Tibial nerve (tissue), 3 donors: ENCODE data around the genes LYPD3, ETHE1, SMG9 and ZNF224.

DNA sequence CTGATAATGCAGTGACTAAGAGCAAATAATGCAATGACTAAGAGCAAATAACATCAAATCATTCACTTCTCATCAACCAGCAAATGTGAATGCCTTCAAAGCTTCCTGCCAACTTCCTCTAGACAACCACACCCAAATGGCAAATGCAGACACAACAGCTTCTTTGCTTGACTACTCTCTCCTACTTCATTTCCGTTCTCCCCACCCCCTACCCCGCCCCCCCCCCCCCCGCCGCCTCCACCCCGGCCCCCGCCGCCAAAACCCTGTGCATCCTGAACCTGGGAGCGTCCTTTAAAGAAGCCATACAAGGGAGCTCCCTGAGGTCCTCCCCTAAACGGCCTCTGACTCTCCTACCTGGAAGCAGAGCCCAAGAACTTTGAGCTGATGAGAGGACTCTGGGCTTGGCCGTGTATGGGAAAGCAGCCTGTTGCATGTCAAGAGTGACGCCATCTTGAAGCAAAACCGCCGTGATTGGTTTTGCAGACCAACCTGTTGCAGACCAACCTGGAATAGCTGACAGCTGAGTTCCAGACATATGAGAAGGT lies 24.6 kb downstream of the TEX101 start:
- PRO-cap = no peak
- RAMPAGE, long total RNA, 3 experiments = no peak in any of the 3 experiments

DNA sequence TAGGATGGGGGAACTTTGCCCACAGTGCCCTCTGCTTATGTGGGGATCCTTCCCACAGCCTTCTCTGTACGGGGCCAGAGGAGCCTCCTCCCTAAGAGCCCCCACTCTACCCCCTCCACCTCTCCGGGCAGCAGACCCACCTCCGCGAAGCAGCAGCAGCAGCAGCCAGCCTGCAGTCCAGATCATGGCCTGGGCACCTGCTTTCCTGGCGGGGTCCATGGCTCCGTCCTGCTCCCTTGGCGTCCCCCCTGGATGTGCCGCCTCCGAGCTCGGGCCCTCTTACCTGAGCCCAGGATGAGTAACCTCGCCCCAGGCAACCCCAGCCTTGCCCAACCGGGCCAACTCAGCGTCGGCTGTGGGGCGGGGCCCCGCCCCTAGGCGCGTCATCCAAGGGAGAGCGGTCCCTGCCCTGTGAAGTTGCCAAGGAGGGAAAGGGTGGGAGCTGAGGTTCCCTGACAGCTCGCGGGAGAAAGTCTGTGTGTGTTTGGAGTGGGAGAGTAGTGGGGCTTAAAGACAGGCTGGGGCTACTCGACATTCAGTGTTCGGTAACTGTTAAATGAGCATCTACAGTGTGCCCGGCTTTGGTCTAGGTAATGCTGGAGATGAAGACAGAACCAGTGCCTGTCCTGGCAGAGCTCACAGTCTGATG lies at the start of gene LYPD3:
LYPD3 (minus strand) TSS at position 256 of the 649 bp plus-strand sequence.
- PRO-cap = no peak
- RAMPAGE, long total RNA, 3 experiments = no peak in any of the 3 experiments

DNA sequence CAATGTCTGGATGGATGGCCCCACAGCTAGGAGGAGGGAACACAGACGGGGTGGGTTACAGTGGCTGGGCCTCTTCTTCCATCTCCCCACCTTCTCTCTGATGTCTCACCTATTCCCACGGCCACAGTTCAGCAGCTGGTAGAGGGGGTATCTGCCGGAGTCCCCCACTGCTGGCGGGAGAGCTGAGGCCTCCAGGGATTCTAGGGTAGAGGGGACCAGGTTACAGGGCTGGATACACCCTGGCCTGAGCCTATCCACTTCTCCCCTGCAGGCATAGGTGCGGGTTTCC lies 17.9 kb downstream of the PHLDB3 start:
- PRO-cap = no peak
- RAMPAGE, long total RNA, 3 experiments = no peak in any of the 3 experiments

- PRO-cap = bidirectional peak, plus-strand start at chr19:43527307, minus-strand start at chr19:43527187
- RAMPAGE, long total RNA, 3 experiments = start-site peak on the minus strand in 1 of 3 experiments, at chr19:43527195-43527203 at its widest, 39 reads per replicate
These were observed at the start of gene ETHE1 for GRCh38 chr19:43526865-43527703. ETHE1 (minus strand) TSS chr19:43527201.

DNA sequence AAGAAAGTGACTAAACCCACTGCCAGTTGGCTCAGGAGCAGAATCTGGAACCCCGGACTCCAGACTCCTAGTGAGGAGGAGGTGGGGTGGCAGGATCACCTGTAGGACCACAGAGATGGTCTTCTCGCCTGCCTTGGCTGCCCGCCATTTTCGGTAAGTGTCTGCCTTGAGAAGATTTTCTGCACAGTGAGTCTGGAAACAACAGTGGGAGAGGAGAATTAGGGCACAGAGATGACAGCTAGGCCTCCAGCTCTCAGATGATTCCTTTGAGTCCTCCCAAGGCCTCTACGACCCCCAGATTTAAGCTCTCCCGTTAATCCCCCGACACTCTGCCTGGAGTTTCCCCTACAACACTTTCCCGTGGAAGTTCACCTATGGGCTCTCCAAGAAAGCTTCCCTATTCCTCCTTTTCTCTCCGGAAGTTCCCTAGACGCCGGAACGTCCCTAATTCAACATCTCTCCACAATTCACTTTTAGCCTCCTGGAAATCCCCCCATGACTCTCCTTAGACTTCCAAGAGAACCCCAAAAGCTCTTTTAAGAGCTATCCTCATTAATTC lies 437 bp downstream of the XRCC1 start:
- PRO-cap = no peak
- RAMPAGE, long total RNA, 3 experiments = no peak in any of the 3 experiments

DNA sequence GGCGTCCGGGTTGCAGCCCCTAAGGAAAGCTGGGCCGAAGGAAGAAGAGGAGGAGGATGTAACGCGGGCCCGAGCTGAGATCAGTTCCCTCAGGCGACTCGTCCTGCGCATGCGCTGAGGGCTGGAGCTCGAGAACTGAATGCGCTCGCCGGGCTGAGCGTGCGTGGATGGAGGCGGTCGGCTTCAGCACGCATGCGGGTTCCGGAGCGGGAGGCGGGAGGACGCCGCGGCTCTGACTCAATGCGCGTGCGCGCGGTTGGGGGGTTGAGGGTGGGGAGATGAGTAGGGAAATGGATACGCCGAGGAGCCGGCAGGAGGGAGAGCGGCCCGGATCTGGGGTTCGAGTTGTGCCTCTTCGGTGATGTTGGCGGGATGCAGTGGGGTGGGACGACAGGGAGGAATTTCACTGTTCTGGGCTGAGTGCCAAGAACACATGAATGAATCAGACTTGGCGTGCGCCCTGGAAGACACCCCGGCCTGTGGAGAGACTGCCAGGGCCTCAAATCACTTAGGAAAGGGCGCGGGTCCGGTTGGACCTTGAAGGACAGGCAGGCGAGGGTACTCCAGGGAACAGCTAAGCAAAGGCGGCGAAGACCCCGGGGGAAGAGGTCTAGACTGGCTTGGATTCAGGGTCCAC lies at the start of gene SMG9:
SMG9 (minus strand) TSS at position 141 of the 637 bp plus-strand sequence.
- PRO-cap = bidirectional peak, plus-strand start at position 138 of the sequence, minus-strand start at position 103 of the sequence; bidirectional peak, plus-strand start at position 267 of the sequence, minus-strand start at position 194 of the sequence
- RAMPAGE, long total RNA, 3 experiments = start-site peak on the minus strand in 2 of 3 experiments, centred at positions 67 to 108 of the sequence, 80 to 96 reads per replicate

DNA sequence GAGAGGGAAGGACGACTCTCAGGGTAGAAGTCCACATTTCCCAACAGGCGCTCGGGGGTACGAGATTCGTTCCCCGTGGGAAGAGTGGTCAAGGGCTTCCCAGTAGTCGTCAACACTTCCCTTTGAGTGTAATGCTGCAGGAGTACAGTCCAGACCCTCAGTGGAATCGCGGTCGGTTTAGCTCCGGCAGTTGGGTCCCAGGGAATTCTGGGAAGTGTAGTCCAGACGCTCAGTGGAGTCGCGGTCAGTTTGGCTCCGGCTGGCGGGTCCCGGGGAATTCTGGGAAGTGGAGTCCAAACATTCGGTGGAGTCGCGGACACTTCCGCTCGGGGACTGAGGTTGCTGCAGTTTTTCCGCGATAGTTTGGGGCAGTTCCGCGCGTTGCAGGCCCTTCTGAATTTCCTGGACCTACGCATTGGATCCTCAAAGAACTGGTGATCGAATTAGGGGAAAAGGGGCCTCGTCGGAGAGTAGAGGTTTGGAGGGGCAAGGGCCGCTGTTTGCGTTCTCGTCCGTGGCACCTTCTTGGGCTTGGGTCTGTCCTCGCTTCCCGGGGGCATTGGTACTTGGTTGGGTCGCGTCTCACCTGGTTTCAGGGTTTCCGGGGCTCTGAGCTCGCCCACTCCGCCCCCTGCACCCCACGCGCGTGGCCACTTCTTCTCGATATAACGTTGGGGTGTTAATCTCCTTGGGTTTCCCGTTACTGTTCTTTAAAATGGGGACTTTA lies at the start of gene ZNF224:
ZNF224 (plus strand) TSS at position 307 of the 727 bp plus-strand sequence.
- PRO-cap = bidirectional peak, plus-strand start at position 307 of the sequence, minus-strand start at position 124 of the sequence
- RAMPAGE, long total RNA, 3 experiments = start-site peak on the plus strand in 2 of 3 experiments, centred at positions 341 to 345 of the sequence, 36 to 56 reads per replicate

DNA sequence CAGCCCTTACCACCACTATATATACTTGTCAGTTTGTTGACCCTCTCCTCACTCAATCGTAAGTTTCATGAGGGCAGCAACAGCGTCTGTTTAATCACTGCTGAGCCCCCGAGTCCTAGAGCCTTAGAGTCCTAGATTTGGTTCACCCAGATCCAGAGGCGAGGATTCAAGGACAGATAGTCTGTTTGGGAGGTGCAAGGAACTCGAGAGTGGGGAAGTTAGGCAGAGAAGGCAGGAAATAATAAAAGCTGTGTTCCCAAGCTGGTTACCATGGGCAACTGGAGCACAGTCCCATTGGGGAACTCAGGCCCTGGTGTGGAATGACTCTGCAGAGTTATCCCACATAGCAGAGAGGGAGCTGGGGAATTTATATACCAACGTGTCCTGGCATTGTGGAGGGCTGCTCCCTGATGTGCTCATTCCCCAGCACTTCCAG lies 9.7 kb downstream of the IGSF23 start:
- PRO-cap = no peak
- RAMPAGE, long total RNA, 3 experiments = no peak in any of the 3 experiments

DNA sequence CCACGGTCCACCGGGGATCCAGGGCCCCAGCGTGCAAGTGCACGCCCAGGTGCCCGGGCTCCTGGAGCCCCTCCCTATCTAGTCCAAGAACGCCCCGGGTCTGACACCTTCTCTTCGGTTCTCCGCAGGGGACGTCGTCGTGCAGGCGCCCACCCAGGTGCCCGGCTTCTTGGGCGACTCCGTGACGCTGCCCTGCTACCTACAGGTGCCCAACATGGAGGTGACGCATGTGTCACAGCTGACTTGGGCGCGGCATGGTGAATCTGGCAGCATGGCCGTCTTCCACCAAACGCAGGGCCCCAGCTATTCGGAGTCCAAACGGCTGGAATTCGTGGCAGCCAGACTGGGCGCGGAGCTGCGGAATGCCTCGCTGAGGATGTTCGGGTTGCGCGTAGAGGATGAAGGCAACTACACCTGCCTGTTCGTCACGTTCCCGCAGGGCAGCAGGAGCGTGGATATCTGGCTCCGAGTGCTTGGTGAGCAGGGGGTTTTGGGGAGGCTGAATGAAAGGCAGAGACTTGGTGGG lies 3.4 kb downstream of the PVR start:
- PRO-cap = no peak
- RAMPAGE, long total RNA, 3 experiments = no peak in any of the 3 experiments

DNA sequence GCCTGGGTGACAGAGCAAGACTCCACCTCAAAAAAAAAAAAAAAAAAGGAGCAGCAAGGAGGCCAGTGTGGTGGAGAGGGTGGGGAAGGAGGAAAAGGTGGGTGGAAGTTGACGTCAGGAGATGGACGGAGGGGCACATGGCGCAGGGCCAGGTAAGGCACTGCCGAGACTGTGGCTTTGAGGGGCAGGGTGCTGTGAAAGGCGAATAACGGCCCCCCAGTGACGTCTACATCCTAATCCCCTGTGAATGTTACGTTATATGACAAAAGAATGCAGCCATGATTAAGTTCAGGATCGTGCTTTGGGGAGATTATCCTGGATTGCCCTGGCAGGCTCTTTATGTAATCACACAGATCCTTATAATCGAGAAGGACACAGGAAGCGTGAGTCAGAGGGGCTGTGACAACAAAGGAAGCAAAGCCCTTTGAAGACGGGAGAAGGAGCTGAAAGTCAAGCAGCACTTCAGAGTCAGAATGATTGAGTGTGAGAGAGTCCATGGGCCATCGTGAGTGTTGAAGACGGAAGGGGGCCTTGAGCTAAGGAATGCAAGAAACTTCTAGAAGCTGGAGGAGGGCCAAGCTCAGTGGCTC lies 13.7 kb downstream of the CEACAM19 start:
- PRO-cap = no peak
- RAMPAGE, long total RNA, 3 experiments = no peak in any of the 3 experiments

DNA sequence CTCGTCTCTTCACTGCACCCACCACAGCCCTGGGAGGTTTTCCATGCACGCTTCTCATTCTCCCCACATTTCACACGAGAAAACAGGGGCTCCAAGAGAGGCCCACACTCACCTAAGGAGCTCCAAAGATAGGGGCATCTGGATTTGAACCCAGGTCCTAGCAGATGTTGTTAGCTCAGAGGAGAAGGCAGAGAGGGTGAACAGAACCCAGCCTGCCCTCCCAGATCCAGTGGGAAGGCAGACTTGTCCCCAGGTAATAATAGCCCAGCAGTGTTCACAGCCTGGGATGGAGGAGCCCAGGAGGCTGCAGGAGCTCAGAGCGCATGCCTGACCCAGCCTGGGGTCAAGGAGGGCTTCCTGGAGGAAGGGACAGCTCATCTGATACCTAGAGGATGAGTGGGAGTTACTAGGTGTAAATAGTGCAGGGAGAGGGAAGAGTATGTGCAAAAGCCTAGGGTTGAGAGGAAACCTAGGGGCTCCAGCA lies 23.7 kb downstream of the CEACAM16 start:
- PRO-cap = no peak
- RAMPAGE, long total RNA, 3 experiments = no peak in any of the 3 experiments

DNA sequence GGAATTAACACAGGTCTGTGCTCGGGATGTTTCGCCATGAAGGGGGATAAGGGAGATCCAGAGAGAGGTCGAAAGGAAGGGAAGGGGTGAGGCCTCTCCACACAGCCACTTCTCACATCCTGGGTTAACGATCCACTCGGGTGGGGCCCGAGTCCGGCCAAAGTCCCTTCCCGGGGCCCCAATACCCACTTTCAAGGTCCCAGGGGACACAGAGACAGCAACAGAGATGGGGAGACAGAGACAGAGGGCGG lies 1.5 kb upstream of the BCL3 start:
- PRO-cap = no peak
- RAMPAGE, long total RNA, 3 experiments = no peak in any of the 3 experiments

GRCh38 chr19:44748830-44749107 lies 261 bp downstream of the BCL3 start:
- PRO-cap = no peak
- RAMPAGE, long total RNA, 3 experiments = no peak in any of the 3 experiments

DNA sequence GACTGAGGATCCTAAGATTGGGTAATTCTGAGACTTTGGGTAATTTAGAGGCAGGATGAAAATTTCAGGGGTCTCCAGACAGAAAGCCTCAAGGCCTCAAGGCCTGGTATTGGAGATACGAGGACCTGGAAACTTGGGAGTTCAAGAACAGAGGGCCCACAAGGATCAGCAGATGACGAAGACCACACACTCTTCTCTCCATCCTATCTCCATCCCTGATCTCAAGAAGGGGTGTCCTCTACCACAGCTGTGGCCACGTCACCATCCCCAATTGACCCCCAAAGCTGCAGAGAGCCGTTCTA lies 1.2 kb downstream of the BCL3 start:
- PRO-cap = no peak
- RAMPAGE, long total RNA, 3 experiments = no peak in any of the 3 experiments

DNA sequence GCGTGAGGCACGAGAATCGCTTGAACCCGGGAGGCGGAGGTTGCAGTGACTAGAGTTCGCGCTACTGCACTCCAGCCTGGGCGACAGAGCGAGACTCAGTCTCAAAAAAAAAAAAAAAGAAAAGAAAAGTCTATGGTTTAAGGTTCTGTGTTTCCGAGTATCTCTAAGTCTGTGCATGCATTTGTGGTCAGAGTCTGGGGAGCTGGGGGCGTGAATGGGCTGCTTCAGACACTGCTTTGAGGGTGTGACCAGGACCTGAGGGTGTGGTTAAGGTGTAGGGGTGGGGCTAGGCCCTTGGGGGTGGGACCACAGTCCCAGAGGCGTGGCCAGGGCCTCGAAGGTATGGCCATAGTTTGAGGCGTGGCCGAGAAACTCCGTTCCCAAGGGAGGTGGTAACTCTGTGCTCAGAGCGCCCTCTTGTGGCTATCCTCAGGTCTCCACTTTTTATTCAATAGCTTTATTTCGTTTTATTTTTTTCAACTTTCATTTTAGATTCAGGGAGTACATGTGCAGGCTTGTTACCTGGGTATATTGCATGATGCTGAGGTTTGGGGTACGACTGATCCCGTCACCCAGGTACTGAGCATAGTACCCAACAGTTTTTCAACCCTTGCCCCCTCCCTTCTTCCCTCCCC lies 7.1 kb upstream of the CBLC start:
- PRO-cap = no peak
- RAMPAGE, long total RNA, 3 experiments = no peak in any of the 3 experiments

GRCh38 chr19:44878135-44878963 lies 12.7 kb upstream of the TOMM40 start:
- PRO-cap = no peak
- RAMPAGE, long total RNA, 3 experiments = start-site peak on the plus strand in 1 of 3 experiments, at chr19:44878249-44878492 at its widest, 36 to 38 reads per replicate

- PRO-cap = no peak
- RAMPAGE, long total RNA, 3 experiments = no peak in any of the 3 experiments
These were observed 11.1 kb upstream of the TOMM40 start for GRCh38 chr19:44879822-44880402.

- PRO-cap = no peak
- RAMPAGE, long total RNA, 3 experiments = no peak in any of the 3 experiments
These were observed 9.1 kb upstream of the TOMM40 start for GRCh38 chr19:44881831-44882426.

DNA sequence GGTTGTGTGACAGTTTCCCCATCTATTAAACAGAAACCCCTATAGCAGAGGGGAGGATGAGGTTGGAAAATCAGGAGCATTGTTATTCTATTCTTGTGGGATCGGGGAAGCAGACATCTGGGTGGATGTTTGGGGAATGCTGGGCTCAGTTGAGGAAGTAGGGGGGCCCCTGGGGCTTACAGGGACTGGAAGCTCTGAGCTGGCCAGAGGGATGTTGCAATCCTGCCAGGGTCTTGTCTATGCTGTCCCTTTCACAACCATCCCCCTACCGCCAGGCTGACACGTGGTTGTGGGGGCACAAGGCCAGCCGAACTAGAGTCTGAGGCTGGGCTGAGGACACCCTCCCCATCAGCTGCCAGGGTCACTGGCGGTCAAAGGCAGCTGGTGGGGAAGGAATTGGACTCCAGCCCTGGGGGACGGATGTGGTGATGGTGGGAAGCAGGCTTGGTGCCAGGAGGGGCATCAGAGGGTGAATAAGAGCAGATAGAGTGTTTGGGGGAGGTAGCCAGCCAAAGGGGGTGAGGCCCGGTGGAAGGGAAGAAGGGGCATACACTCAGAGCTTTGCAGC lies 11.0 kb downstream of the APOC1 start:
- PRO-cap = no peak
- RAMPAGE, long total RNA, 3 experiments = no peak in any of the 3 experiments

GRCh38 chr19:44956077-44956682 lies 1.0 kb downstream of the CLPTM1 start:
- PRO-cap = no peak
- RAMPAGE, long total RNA, 3 experiments = no peak in any of the 3 experiments